Transverse colon (tissue), 4 donors: ENCODE measurements around a stretch of chr13.

DNA sequence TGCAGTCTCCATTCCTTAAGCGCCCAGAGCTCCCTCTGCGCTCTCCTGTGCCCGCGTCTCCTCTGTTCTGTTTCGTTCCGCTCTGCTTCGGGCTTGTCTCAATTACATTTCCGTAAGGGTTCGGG lies 98.8 kb downstream of the ING1 start:
- PRO-cap, result no peak
- RAMPAGE, long total RNA, 4 experiments, result no peak in any of the 4 experiments

GRCh38 chr13:110889583-110890079 lies 25.2 kb downstream of the ANKRD10 start:
- PRO-cap, result no peak
- RAMPAGE, long total RNA, 4 experiments, result no peak in any of the 4 experiments

- PRO-cap, result no peak
- RAMPAGE, long total RNA, 4 experiments, result no peak in any of the 4 experiments
Measured at GRCh38 chr13:110898426-110898751, 16.5 kb downstream of the ANKRD10 start.

DNA sequence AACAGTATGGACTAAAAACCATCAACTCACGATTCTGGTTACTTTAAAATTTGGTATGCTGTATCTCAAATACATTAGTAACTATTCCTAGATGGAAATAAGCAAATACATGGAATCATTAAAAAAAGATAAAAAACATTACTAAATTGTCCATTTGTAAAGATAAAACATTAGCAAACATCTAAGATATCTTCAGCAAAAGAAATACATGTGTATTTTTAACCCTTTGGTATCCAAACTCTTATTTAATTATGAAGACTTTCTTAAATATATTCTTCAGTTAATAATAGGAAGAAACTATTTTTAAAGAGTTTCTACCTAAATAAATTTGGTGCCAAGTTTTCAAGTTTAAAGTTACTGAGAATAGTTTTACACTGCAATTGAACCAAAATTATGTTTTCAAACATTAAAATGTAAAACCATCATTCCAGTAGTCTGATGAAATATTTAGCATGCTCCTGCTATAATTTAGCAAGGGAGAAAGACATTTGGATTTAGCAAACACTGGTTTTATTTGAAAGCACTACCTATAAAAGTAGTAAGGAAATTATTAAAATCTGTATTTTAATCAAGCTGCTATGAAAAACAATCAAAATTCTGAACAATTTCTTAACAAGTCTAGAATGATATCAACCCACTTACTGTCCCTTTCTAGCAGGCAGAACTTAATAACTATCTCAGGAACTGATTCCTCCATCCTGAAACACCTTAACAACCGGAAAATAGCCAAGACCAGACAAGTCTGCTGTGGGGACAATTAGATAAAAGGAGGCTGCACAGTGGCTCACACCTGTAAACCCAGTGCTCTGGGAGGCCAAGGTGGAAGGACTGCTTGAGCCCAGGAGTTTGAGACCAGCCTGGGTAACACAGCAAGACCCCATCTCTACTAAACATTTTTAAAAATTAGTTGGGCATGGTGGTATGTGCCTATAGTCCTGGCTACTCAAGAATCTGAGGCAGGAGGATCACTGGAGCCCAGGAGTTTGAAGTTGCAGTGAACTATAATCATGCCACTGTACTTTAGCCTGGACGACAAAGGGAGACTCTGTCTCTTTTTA lies 13.5 kb downstream of the ANKRD10 start:
- PRO-cap, result no peak
- RAMPAGE, long total RNA, 4 experiments, result no peak in any of the 4 experiments

GRCh38 chr13:110965564-110965947 lies 50.7 kb upstream of the ANKRD10 start:
- PRO-cap, result no peak
- RAMPAGE, long total RNA, 4 experiments, result no peak in any of the 4 experiments

- PRO-cap, result no peak
- RAMPAGE, long total RNA, 4 experiments, result no peak in any of the 4 experiments
Measured at GRCh38 chr13:111031306-111032179, 83.6 kb upstream of the ARHGEF7 start.

DNA sequence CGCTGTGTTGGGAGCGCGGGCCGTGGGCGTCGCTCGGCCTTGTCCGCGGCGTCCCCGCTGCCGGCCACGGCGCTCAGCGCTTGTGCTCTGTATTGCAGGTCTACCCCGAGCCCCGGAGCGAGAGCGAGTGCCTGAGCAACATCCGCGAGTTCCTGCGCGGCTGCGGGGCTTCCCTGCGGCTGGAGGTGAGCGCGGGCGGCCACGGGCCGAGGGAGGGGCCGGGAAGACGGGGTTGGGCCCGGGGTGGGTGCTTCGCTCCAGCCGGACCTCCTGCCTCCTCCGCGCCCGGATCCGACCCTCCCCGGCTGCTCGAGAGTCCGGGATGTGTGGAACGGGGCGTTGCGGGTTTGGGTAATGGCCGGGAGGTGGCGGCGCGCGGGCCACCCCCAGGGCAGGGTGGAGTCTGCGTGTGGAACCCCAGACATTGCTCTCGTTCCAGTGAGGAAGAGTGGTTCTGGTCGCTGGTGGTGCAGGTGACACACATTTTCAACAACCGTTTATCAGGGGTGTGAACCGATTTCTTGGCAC lies 38.8 kb downstream of the ARHGEF7 start:
- PRO-cap, result bidirectional peak, plus-strand start at position 451 of the sequence, minus-strand start at position 326 of the sequence
- RAMPAGE, long total RNA, 4 experiments, result no peak in any of the 4 experiments

GRCh38 chr13:111184100-111184289 lies 68.9 kb downstream of the ARHGEF7 start:
- PRO-cap, result no peak
- RAMPAGE, long total RNA, 4 experiments, result no peak in any of the 4 experiments

- PRO-cap, result no peak
- RAMPAGE, long total RNA, 4 experiments, result start-site peak on the plus strand in 1 of 4 experiments, at chr13:111231208-111231522 at its widest, 5 reads per replicate
Measured at GRCh38 chr13:111231155-111231995, 89.1 kb upstream of the TEX29 start.

DNA sequence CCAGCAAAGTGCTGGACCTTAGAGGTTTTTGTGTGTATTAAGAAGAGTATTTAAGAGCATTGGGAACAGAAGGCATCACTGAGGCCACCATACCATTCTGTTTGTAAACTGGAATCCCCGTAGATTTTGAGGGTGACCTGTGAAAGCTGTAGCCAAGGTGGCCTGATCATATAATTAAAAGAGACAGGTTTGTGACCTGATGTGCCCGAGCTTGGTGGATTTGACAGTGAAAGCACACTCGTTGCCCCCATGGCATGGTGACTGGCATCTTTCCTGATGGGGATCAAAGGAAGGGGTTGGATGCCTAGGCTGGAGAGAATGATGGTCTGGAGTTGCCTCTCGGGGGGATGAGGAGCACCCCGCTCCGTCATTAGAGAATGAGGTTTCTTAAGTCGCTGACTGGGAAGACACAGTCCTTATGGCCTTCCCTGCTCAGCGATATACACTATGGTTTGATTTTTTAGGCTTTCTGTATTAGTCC lies 82.0 kb upstream of the TEX29 start:
- PRO-cap, result no peak
- RAMPAGE, long total RNA, 4 experiments, result no peak in any of the 4 experiments

DNA sequence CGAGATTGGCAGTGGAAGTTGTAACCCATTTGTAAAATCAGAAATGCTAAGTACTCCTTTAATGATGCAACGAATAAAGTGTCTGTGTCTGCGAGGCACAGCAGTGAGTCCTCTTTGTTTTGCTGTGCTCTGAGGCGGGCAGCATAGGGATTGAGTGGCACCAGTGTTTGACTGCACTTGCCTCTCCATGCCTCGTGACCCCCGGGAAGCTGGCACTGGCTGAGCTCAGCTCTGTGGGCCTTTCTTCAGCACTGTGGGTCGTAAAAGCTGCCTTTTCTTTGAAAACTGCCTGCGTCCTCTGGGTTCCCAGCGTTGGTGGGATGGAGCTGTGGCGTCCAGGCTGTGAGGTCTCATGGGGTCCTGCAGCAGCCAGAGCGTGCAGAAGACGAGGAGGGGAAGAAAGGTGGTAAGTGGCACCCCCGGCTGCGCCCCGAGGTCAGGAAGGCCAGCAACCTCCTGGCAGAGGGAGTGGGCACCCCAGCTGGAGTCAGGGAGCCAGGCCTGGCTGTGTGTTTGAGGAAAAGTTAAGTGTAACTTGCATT lies 79.4 kb upstream of the TEX29 start:
- PRO-cap, result no peak
- RAMPAGE, long total RNA, 4 experiments, result no peak in any of the 4 experiments

DNA sequence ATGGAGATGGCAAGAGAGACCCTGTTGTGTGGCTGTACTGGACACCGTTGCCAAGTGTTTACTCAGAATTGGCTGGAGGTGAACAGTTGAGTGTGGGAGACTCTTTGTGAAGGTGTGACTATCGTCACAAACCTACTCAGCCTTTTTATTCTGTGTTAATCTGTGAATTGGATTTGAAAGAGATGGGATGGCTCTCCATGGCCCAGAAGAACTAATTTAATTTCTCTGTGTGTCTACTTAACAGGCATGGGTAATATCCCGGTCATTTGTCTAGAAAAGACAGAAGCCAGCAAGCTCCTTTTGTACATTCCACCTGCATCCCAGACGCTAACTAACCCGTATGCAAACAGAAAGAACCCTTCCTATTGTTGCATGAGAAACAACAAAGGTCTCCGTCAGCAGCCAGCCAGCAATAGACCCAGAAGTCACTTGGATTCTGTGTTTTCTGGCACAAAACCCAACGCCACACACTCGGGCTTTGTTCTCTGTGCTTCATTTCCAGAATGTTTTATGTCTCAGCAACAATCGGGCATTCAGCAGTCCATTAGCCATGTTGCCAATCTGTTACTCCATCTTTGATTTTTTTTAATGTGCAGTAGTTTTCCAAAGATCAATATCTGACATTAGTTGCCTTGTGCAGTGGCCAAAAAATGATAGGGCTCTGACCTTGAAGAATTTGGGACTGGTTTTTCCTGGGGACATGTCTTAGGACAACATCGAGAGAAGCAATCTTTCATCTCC lies 130.4 kb downstream of the TEX29 start:
- PRO-cap, result no peak
- RAMPAGE, long total RNA, 4 experiments, result no peak in any of the 4 experiments

DNA sequence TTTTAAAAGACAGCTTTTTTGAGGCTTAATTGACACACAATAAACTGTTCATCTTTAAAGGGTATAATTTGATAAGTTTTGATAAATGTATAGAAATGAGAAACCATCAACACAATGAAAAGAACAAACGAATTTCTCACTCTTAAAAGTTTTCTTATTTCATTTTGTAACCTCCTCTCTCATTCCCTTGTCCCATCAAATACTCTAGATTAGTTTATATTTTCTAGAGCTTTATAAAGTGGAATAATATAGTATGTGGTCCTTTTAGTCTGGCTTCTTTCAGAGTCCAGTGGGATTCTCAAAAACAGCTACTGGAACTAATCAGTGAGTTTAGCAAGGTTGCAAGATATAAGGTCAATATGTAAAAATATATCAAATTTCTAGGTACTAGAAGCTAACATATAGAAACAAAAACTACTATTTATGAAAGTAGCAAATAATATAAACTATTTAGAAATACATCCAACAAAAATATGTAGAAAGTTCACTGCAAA lies 133.0 kb downstream of the TEX29 start:
- PRO-cap, result no peak
- RAMPAGE, long total RNA, 4 experiments, result no peak in any of the 4 experiments

DNA sequence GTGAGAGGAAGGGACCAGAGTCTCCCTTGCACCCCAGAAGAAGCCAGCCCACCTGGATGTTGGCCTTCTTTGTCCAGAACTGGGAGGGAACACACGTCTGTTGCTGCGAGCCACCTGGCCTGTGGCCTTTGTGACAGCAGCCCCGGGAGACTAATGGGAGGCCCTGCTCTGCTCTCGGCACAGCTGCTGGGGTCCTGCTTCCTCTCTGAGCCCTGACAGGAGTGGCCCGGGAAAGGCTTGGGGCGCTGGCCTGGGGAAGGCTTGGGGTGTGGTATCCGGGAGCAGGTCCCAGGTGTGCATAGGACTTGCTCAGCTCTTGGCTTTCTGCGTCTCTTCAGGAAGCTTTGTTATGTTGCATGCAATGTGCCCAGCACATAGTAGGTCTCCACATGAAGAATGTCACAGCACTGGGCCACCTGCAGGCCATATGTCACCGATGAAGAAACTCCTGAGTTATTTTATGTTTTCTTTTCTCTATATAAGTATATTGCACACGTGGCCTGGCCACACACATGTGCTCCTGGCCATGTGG lies 162.9 kb downstream of the TEX29 start:
- PRO-cap, result unidirectional peak, plus-strand start at position 293 of the sequence
- RAMPAGE, long total RNA, 4 experiments, result no peak in any of the 4 experiments

- PRO-cap, result no peak
- RAMPAGE, long total RNA, 4 experiments, result no peak in any of the 4 experiments
Measured at GRCh38 chr13:111553089-111553325, 232.6 kb downstream of the TEX29 start.

- PRO-cap, result no peak
- RAMPAGE, long total RNA, 4 experiments, result no peak in any of the 4 experiments
Measured at GRCh38 chr13:111616074-111616808, 295.8 kb downstream of the TEX29 start.

DNA sequence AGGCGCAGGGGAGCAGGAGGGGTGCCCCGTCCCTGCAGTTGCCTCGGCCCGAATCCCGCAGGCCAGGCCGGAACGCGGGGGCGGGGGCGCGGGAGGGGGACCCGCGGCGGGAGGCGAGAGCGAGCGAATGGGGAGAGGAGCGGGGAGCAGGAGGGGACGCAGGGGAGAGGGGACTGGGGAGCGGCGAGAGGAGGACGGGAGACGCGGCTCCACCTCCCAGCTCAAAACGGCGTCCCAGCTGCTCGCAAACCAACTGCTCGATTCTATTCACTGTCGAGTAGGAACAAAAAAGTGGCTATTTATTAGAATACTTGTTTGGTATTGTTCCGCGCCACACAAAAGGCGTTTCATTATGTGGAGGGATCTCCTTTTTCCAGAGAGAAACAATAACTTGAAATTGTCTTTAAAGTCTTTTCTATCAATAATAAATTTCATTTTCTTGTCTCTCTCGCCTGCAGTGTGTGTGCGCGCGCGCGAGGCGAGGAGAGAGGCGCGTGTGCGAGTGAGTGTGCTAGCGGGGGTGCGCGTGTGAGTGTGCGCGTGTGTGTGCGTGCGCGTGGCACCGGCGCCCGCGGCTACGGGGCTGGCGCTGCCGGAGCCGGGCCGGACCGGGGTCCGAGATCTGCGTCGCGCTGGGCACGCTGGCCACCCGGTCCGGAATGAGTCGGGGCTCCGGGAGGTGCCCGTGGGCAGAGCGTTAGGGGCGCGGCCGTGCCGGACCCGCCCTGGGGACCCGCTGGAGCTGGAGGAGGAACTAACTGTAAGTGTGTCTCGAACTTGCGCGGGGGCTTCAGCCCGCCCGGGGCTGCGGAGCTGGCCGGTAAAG lies 10.5 kb upstream of the SOX1 start:
- PRO-cap, result no peak
- RAMPAGE, long total RNA, 4 experiments, result no peak in any of the 4 experiments

GRCh38 chr13:112193620-112194212 lies 126.8 kb downstream of the SOX1 start:
- PRO-cap, result no peak
- RAMPAGE, long total RNA, 4 experiments, result no peak in any of the 4 experiments

DNA sequence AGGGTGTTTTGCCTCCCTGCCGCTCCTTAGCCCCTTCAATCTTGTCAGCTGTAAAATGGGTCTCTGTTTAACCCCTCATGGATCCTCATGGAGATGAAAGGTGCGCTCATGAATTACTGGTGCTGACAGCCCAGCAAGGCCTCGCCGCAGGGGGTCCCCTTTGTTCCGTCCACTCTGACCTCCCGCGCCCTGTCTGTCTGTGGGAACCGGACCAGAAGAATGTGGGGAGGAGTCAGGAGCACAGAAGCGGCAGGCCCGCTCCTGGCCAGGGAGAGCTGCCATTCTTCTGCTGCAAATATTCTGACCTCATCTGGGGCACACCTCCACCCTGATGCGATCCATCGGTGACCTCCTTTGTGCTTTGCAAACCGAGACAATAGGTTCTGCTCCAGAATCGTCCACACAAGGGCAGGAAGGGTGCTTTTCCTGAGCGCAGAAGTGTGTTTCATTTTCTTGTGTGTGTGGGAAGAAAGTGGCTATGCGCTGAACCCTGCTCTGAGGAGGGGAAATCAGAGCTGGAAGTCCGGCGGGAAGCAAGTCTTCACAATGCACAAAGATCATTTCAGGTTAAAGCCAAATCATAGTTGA lies 137.9 kb downstream of the SOX1 start:
- PRO-cap, result no peak
- RAMPAGE, long total RNA, 4 experiments, result no peak in any of the 4 experiments

DNA sequence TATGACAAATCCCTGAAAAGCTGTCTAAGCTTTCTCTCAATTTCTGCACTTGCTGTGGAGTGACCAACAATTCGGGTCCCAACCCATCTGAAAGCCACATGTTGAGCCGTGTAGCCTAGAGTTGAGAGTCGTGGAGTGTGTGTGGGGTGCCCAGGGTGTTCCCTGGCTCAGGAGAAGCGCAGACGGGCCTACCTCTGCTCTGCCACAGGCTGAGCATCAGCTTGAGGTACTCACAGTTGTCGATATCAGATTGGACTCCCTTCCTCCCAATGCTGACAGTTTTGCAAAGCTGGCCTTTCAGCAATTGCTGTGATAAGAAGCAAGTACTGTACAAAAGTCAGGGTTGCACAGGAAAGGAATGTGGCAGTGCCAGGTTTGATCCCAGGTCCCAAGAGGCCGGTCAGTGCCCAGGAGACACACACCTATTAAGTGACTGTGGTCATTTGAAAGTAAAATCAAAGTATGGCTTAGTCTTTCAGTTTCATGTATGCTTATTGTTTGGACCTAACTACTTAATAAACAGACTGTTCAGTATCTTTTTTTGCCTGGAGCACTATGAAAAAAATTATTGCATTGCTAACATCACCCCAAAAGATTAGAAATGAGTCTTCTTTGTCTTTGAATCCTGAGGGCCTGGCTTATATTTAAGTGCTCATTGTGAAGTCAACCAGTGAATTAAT lies 133.3 kb upstream of the SPACA7 start:
- PRO-cap, result no peak
- RAMPAGE, long total RNA, 4 experiments, result no peak in any of the 4 experiments